A172 (cell line): ENCODE data around the genes SCGN and H3C4.

GRCh38 chr6:24662206-24663128 is 4.2 kb downstream of the TDP2 start:
- RAMPAGE, long total RNA, result no peak

DNA sequence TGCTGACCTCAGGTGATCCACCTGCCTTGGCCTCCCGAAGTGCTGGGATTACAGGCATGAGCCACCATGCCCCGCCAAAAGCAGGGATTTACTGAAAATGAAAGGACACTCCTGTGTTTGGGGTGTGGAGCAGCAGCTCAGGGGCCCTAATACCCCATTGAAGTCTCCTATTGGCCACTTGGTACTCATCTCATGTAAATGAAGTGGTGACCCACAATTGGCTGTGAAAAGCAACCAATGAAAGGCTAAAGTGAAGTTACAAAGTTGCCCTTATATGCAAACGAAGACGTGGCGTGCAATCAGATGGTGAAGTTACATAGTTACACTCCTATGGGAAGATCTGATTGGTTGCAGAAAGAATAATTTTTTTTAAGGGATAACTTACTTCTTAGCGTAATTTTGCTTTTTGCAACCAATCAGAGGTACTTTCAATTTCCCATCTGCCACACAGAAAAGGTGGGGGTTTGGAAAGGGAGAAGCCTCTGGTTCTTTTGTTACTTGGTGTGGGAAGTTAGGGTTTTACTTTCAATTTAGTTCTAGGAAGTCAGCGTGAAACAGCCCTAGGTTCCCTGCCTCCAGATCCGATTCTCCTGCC is 1.7 kb downstream of the ACOT13 start:
- RAMPAGE, long total RNA, result no peak

DNA sequence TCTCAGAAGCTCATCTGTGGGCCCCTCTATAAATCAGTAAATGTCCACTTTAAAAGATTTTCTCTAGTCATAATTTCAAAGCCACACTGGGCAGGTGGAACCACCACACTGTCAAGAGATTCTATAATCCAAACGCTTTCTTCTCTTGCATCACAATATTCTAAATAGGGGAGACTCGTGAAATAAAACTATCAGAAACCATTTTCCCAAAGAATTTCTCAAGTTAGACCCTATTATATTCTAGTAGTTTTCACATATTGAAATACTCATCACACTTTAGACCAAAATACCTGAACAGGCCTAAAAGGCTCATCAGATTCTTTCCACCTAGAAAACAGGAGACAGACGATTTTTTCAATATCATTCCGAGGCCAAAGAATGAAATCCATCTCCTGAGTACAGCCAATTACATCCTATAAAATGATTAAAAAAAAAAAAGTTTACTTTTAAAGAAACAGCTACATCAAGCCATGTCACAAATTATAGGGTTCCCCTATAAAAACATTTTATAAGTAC is 4.9 kb downstream of the C6orf62 start:
- RAMPAGE, long total RNA, result no peak

GRCh38 chr6:24757696-24758054 is 17.1 kb upstream of the GMNN start:
- RAMPAGE, long total RNA, result no peak

DNA sequence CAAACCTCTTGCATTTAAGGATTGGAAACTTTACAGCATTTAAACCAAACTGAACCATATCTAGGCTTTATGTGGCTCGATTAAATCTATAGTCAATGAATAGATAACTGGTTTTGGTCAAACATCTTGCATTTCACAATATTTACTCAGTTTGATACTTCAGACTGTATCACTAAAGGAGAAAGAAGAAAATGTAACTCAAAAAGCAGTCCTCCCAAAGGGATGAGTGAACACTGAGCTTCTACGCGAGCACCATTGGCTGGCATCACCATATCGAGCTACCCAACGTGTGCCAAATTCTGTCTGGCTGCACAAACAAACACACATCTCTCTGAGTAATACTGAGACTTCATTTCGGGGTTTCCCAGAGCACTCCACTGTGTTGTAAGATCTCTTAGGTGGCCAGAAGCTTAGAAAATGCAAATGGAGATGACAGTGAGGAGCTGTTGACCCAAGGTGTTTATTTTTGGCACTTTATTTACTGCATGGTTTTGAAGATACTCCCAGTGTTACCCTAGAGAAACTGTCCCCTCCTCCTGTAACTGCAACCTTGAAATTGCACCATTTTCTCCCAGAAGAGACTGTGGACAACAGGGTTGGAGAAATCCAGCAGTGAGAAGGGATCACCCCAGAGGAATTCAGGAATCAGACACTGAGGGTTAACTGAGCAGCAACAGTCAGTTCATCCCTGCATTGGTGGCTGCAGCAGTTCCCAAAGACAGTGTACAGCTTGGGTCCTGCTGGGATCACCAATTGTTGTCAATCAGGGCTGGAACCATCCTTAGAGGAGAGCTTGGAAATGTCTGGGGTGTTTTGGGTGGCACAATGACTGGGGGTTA is 910 bp upstream of the RIPOR2 start:
- RAMPAGE, long total RNA, result no peak

- RAMPAGE, long total RNA, result no peak
Measured at GRCh38 chr6:25137414-25137911, 141.7 kb upstream of the CARMIL1 start.

DNA sequence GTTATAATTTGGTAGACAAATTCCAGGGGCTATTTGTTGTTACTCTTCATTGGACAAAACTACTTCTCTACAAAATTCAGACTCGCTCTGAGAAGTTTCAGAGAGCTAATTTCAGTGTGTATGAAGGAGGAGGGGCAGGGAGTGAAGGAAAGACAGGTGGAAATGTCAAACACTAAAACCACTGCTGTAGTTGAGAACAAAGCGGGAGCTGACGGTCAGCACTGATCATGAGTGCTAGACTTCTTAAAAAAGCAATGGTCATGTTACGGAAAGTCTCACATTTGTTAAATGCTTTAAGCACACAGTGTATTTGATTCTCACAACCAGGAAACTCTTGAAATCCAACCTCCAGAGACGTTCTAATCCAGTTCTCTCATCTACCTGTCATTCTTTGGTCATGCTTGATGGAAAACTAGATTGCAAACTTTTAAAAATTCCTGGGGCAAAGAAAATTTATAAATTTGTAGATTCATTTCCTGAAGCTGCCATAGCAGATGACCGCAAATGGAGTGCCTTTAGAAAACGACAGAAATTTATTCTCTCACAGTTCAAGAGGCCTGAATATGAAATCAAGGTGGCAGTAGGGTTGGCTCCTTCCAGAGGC is 100.7 kb upstream of the CARMIL1 start:
- RAMPAGE, long total RNA, result no peak

- RAMPAGE, long total RNA, result no peak
Measured at GRCh38 chr6:25280750-25281079, 1.5 kb downstream of the CARMIL1 start.

DNA sequence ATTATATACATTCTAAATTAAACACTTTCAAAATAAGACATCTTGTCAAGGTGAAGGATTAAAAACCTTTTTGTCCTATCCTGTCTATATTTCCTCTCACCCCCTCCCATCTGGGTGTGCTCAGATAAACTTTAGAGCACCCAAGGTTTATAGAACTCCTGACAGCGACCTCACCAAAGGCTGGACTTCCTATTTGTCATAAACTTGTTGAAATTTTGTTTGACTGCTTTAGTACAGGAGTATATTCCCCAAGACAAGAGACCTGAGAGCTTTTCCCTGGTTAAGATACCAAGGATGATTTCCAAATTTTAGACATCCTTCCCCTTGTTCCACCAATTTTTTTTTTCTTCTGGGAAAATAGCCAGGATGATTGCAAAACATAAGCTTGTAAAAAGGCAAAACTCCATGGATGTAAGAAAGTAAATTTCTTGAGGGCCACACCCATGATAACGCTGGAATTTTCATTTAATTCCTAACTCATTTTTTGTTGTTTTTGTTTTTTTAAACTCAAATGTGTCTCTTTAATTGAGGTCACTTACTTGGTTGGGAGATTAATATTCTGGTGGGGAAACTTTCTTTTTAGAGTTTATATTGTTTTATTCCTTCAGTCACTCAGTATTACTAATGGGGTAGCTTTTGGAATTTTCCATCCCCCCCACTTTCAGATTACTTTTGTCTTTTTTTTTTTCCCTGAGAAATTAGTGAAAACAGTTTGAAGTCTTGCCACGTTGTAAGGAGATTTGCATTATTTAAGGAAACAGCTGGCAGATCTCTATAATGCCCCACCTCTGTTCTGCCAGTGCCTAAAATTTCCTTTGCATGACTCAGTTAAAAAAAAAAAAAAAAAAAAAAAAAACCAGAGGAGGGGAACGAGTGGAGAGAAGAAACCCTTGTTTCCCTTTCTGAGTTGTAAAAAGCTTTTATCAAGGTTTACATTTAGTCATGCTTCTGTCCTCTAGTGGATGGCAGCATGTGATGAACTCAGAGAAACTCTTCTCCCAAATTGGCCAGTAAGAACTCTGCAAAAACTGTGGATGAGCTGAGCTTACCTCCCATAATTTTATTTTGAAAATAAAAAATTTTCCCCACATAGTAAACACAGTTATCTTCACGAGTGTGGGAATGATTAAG is 33.3 kb downstream of the CARMIL1 start:
- RAMPAGE, long total RNA, result no peak

DNA sequence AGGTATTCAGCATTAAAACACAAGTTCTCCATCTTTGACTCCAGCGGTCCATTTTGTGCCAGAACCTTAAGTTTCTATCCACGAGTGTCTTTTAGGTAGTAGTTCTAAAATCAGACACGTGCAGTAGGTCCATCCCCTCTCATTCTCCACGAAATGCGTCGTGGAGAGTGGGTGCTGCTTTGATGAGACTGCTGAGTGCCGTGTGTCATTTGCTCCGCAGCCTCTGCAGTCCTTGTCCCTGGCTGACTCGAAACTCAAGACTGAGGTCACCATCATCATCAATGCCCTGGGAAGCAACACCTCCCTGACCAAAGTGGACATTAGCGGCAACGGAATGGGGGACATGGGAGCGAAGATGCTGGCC is 136.6 kb upstream of the SCGN start:
- RAMPAGE, long total RNA, result no peak

- RAMPAGE, long total RNA, result no peak
Measured at GRCh38 chr6:25651712-25652777, at the start of gene SCGN. SCGN (plus strand) TSS chr6:25652215.

GRCh38 chr6:25866061-25866546 is 7.9 kb downstream of the SLC17A3 start:
- RAMPAGE, long total RNA, result no peak

DNA sequence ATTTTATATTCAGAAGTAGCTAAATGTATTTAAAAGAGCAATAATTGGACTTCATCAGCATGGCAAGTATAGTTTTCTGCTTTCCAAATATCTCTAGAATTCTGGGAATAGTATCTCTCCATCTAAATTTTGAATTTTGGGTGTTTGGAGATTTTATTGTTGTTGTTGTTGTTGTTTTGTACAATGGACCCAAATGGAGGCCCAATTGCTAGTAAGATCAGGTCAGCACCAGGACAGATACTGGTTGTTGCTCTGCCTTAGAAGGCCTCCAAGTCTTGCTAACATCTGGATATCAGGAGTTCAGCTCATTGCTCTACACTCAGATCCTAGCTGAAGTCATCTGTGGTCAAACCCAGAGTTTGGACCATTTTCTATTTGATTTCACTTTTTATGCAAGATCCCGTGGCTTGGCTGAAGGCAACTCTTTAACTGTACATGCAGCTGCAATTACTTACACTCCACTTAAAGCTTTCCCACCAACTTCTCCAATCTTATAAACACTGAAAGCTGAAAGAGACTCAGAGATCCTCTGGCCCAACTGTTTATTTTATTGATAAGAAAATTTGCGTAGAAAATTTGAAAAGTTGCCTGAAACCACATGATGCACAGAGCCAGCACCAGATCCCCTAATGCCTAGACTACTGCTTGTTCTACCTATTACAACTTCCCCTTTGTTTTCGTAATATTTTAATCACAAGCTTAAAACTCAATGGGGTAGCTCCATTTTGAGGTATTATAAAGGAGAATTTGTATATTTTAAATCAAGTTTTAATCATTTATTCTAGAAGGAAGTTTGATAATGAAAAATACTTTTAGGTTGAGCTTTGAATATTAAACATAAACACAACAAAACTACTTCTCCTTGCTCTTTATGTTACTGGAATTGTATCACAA is 2.7 kb downstream of the SLC17A2 start:
- RAMPAGE, long total RNA, result no peak

- RAMPAGE, long total RNA, result no peak
Measured at GRCh38 chr6:26057123-26057477, 830 bp upstream of the H1-2 start.

DNA sequence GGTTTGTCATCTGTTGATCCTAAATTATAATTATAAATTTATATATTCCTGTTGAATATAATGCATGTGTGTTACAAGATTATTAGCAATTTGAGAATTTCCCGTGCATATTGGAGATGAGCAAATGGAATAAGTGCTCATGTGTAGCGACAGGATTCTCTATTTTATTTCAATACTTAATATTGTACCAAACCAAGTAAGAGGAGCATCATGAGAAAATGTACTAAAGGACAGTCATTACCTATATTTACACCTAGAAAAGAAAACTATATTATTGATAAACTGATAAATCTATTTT is 5.0 kb downstream of the H2AC6 start:
- RAMPAGE, long total RNA, result no peak

DNA sequence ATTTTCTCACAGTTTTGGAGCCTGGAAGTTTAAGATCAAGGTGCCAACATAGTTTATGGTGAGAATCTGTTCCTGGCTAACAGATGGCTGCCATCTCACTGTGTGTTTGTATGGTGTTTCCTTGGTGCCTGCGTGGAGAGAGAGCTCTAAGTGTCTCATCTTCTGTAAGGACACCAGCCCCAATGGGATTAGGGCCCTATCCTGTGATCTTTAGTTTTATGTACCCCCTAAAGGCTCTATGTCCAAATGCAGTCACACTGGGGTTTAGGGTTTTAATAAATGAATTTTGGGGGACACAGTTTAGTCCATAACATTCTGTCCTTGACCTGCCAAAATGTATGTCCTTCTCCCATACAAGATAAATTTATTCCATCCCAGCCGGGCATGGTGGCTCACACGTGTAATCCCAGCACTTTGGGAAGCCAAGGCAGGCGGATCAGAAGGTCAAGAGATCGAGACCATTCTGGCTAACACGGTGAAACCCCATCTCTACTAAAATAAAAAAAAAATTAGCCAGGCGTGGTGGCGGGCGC is 6.1 kb downstream of the H2AC6 start:
- RAMPAGE, long total RNA, result no peak

DNA sequence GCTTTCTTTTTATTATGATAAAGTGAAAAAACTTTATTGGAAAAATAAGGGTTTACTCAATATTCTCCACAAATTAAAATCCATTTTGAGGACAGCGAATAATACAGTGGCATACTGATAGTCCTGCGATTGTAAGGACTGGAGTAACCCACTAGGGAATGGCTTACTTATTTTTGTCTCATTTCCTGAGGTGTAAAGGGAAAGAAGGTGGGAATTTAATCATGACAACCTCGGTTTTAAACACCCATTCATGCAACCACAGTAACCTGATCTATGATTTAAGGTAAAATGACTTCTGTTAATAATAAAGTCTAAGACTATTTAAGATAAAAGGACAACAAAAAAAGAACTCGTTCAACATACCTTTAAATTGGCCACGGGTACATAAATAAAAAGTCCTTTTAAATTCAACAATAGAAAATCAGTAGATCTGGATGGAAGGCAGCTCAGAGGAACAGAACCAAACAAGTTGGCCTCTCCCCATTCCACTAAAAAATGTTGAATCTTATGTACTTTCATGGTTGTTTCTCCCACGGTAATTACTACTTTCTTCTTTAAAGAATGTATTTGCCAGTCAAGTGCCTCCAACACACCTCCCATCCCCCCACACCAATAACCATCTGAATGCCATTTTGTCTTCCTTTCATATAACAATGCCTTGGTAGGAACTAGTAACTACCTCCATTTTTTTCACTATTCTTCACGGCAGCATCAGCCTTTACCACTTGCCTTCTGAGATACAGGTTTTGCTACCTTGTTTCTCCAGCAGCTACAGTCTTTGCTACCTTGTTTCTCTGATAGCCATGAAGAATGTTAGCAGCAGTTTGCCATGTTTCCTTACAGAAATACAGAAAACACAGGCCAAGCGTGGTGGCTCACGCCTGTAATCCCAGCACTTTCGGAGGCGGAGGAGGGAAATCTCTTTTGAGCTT is 1.2 kb downstream of the H4C4 start:
- RAMPAGE, long total RNA, result no peak

- RAMPAGE, long total RNA, result no peak
Measured at GRCh38 chr6:26194841-26195753, 2.0 kb downstream of the H3C4 start.

GRCh38 chr6:26196486-26197376 is at the start of gene H3C4:
H3C4 (minus strand) TSS chr6:26197286.
- RAMPAGE, long total RNA, result start-site peak on the minus strand at chr6:26197284-26197290, 298 and 830 reads in 2 replicates

DNA sequence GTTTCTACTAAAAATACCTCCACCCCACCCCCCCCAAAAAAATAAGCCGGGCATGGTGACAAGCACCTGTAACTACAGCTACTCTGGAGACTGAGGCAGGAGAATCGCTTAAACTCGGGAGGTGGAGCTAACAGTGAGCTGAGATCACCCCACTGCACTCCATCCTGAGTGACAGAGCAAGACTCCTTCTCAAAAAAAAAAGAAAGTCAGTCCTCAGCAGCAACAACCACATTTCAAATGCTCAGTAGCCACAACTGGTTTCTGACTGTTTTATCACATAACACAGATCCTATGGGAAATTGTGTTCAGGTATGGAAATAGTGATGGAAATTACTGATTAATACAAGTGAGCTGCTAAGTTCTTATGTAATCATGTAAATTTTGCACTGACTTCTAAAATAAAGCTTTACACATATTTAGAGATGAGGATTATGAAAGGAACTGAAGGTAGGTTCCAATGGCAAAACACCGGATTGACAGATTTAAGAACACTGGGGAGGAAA is 2.3 kb upstream of the H3C6 start:
- RAMPAGE, long total RNA, result no peak